Neural progenitor cell (in vitro differentiated cells): ENCODE data around the genes RGR, LDB3 and MINPP1.

DNA sequence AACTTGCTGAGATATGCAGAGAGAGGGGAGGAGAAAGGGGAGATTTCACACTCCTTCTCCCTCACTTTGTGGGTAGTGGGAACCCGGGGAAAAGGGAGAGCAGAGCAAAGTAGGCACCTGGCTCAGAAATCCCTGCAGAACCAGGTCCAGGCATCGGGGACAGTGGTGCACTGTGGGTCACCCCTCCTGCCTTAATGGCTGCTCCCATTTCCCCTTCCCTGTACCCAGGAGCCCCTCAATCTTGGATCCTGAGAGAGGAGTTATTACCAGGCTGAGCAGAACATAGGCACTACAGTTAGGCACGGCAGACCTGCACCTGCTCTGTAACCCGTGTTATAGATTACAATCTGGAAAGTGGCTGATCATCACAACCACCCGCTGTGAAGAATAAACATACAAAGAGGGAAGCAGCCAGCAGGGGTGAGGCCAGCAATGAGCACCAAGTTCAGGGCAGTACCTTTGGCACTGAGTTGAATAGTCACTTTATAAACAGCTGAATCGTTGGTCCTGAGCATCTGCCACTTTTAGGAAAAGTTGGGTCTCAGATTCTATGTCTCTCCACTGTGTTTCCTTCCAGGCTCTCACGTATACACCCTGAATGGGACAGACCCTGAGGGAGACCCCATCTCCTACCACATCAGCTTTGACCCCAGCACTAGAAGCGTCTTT lies 1.7 kb downstream of the CDHR1 start:
- RAMPAGE, long total RNA, result no peak

DNA sequence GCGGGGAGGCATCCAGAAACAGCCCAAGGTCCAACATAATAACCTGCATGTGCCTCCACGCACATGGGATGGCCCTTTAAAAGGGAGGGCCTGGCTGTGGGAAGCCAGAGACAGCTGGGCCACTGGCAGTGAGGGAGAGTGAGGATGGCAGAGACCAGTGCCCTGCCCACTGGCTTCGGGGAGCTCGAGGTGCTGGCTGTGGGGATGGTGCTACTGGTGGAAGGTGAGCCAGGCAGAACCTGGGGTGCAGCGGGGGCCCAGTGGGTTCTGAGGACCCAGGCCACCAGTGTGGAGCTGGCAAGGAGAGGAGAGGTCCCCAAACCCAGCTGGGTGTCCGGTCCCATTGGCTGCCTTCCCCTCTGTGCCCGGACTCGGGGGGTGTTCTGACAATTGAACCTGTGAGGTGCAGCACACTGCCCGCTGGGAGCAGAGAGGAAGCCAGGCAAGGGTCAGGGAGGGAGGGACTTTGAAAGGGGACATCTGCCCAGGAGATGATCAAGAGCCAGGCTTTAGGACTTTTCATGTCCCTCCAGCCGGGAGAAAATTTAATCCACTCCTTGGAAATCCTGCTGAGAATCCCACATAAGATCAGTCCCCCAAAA lies at the start of gene RGR:
RGR (plus strand) TSS at position 107 of the 602 bp plus-strand sequence.
- RAMPAGE, long total RNA, result no peak

GRCh38 chr10:84329345-84329578 lies 873 bp downstream of the CCSER2 start:
- RAMPAGE, long total RNA, result no peak

- RAMPAGE, long total RNA, result no peak
Measured at GRCh38 chr10:84344297-84345275, 16.2 kb downstream of the CCSER2 start.

GRCh38 chr10:84763938-84764452 lies 435.6 kb downstream of the CCSER2 start:
- RAMPAGE, long total RNA, result no peak

- RAMPAGE, long total RNA, result no peak
Measured at GRCh38 chr10:84837874-84838299, 509.5 kb downstream of the CCSER2 start.

- RAMPAGE, long total RNA, result no peak
Measured at GRCh38 chr10:84982136-84982340, 653.6 kb downstream of the CCSER2 start.

GRCh38 chr10:86599696-86600162 lies 54.6 kb upstream of the OPN4 start:
- RAMPAGE, long total RNA, result no peak

DNA sequence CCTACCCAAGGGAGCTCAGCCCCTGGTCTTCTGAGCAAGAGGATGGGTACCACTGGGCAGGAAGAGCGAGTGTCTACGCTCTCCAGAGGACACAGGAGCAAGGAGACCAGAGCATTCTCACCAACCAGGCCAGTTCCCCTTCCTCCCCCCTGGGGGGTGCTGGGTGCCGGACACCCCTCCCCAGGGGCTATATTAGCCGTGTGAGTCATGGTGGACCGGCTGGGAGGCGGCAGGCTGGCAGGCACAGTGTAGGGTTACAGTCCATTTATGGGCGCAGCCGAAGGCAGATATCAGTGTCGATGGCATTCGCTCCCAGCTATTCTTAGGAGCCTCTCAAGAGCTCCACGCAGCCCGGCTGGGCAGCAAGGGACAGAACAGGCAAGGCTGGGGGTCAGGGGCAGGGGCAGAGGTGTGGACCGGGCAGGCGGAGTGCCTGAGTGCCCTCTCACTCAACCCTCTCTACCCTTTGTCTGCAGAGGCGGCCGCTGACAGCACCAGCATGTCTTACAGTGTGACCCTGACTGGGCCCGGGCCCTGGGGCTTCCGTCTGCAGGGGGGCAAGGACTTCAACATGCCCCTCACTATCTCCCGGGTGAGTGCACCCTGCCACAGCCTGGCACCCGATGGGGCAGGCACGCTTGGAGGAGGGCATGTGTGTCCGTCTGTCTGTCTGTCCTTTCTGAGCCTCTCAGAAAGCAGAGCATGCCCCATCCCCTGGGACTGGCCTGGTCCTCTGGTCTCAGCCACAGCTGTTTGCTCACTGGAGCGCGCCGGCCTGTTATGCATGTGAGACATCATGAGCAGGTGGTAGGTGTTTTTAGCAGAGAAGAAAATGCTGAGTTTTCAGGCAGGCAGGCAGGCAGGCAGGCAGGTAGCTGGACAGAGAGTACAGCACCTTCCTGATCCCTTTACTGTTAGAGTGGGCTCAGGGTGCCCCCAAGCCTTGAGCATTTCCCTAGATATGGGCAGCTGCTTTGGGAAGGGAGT lies at the start of gene LDB3:
LDB3 (plus strand) TSS at position 319 of the 987 bp plus-strand sequence.
- RAMPAGE, long total RNA, result no peak

- RAMPAGE, long total RNA, result no peak
Measured at GRCh38 chr10:86955925-86956332, 1.5 kb downstream of the MMRN2 start.

GRCh38 chr10:87045573-87045849 lies 25.4 kb downstream of the FAM25A start:
- RAMPAGE, long total RNA, result no peak

- RAMPAGE, long total RNA, result no peak
Measured at GRCh38 chr10:87059097-87059485, 35.6 kb downstream of the GLUD1 start.

DNA sequence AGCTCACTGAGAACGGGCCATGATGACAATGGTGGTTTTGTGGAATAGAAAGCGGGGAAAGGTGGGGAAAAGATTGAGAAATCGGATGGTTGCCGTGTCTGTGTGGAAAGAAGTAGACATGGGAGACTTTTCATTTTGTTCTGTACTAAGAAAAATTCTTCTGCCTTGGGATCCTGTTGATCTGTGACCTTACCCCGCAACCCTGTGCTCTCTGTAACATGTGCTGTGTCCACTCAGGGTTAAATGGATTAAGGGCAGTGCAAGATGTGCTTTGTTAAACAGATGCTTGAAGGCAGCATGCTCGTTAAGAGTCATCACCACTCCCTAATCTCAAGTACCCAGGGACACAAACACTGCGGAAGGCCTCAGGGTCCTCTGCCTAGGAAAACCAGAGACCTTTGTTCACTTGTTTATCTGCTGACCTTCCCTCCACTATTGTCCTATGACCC lies 13.2 kb downstream of the GLUD1 start:
- RAMPAGE, long total RNA, result no peak

- RAMPAGE, long total RNA, result no peak
Measured at GRCh38 chr10:87116090-87117026, 21.4 kb downstream of the SHLD2 start.

DNA sequence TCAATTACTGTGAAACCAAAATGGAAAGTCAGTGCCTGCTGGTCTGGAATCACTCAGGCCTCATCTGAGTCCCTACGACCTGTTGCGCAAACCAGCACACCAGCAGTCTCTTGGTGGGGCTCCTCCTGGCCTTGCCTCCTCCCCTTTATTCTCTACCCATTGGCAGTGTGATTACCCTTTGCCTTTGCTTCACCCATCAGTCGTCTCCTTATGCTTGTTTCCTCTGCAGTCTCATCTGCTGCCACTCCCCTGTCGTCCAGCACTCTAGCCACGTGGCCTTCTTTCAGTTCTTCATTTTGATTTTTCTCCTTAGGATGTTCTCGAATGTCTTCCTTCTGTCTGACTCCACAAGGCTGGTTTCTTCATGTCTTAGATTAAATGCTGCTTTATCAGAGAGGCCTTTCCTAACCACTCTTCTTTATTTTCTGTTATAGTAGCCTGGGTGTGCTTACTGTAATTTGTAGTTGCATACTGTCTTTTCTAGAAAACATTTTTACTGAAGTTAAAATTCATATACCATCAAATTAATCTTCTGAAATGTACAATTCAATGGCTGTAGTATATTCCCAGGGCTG lies 40.7 kb upstream of the NUTM2A start:
- RAMPAGE, long total RNA, result no peak

GRCh38 chr10:87504645-87504996 lies at the start of gene MINPP1:
Gene MINPP1 (plus strand): TSS chr10:87504893.
- RAMPAGE, long total RNA, result start-site peak on the minus strand at chr10:87504736-87504837, 14 and 6 reads in 2 replicates

DNA sequence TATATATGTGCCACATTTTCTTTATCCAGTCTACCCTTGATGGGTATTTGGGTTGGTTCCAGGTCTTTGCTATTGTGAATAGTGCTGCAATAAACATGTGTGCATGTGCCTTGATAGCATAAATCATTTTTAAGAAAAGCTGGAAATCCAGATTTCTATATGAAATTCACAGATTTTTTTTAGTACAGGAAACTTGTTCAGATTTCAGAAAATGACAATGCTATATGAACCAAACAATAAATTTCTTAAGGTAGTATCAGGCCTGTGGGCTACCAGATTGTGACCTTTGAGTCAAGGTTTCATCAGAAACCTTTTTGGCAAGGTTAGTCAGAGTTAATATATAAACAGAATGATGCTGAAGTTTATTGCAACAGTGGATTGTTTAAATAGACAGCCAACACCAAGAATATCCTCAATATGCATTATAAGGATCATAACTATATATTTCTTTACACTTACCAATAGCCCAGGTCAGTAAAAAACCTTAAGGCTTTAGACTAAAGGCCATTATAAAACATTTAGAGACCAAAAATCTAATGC lies 68.7 kb upstream of the PAPSS2 start:
- RAMPAGE, long total RNA, result no peak

- RAMPAGE, long total RNA, result no peak
Measured at GRCh38 chr10:87681728-87682346, 22.2 kb downstream of the PAPSS2 start.

- RAMPAGE, long total RNA, result no peak
Measured at GRCh38 chr10:87696904-87697817, 37.5 kb downstream of the PAPSS2 start.

GRCh38 chr10:87732914-87733445 lies 73.3 kb downstream of the PAPSS2 start:
- RAMPAGE, long total RNA, result no peak